ENCODE measurements around the gene DNAL4.

DNA sequence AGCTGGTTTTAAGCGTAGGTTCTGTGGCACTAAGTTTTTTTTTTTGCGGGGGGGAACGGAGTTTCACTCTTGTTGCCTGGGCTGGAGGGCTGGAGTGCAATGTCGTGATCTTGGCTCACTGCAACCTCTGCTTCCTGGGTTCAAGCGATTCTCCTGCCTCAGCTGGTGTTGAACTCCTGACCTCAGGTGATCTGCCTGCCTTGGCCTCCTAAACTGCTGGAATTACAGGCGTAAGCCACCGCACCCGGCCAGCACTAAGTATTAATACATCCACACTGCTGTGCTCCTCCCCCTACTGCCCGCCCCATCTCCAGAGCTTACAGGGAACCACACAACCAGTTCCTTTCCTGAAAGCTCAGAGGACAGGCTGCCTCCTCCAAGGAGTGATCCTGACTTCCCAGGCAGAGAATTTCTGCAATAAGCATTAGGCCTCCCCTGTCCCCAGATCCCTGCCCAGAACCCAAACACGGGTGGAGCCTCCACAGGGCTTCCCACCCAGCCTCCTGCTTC lies 33.1 kb upstream of the CSNK1E start:
- PRO-cap, result unidirectional peak, minus-strand start at position 259 of the sequence

DNA sequence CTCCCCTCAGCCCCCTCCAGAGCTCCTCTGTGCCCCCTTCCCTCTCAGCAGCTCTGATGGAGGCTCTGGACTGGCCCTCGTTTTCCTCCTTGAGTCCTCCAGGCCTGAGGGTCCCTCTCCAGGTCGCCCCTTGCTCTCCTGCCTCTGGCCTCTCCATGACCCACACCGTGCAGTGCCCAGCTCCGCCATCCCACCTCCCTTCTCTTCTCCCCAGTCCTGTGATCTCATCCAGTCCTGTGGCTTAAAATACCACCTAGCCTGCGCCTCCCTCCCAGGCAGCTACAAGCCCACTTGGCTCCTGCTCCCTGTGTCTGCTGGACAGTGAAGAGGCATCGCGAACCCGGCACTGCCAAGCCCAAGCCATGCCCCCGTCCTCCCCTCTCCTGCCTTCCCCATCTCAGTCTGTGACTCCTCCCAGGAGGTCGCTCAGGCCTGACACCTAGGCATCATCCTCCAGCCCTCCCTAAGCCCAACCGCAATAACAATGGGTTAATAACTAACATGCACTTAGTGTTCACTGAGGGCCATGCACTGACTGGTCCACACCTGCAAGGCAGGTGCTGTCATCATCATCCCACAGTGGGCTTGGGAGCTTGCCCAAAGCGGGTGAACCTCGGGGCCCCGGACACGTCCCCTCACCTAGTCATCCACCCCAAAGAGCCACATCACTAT lies 11.8 kb downstream of the KCNJ4 start:
- PRO-cap, result no peak

GRCh38 chr22:38461413-38461883 lies 6.4 kb upstream of the KDELR3 start:
- PRO-cap, result no peak

DNA sequence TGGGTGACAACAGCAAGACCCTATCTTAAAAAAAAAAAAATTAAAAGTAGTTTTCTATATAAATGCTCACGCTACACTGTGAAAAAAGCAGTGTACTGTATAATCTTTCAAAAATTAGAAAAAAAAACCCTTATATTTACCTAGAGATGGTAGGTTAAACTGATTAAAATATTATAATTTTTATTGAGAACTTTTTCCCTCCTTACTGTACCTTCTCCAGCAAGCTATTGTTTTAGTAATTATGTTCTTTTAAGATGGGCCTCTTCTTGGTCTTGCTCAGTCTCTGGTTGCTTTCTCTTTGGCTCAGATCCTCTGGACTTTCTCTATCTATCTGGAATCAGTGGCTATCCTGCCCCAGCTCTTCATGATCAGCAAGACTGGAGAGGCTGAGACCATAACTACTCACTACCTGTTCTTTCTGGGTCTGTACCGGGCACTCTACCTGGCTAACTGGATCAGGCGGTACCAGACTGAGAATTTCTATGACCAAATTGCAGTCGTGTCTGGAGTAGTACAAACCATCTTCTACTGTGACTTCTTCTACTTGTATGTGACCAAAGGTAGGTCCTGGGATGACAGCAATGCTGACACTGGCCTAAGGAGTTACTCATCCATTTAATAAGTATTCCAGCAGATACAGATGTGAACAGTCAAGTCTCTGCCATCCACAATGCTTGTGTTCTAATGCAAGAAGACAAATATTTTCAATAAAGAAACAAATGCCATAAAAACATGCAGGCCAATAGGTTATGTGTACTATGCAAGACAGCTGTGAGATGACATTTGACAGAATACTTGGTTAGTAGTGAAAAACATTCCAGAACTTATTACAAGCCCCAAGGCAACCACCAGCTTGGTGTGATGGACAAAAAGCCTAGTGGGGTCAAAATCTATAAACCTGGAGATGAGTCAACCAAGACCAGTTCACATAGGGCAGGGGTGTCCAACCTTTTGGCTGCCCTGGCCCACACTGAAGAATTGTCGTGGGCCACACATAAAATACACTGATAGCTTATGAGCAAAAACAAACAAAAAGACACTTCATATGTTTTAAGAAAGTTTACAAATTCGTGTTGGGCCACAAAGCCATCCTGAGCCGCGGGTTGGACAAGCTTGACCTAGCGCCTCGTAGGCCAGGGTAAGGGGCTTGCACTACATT lies 13.4 kb downstream of the KDELR3 start:
- PRO-cap, result no peak

- PRO-cap, result no peak
Observed at GRCh38 chr22:38736665-38737103, 19.1 kb downstream of the SUN2 start.

- PRO-cap, result bidirectional peak, plus-strand start at chr22:38793545, minus-strand start at chr22:38793403; bidirectional peak, plus-strand start at chr22:38794315, minus-strand start at chr22:38794125
Observed at GRCh38 chr22:38793317-38794577, at the start of gene DNAL4. TSS of gene DNAL4 (minus strand) at chr22:38794143.

DNA sequence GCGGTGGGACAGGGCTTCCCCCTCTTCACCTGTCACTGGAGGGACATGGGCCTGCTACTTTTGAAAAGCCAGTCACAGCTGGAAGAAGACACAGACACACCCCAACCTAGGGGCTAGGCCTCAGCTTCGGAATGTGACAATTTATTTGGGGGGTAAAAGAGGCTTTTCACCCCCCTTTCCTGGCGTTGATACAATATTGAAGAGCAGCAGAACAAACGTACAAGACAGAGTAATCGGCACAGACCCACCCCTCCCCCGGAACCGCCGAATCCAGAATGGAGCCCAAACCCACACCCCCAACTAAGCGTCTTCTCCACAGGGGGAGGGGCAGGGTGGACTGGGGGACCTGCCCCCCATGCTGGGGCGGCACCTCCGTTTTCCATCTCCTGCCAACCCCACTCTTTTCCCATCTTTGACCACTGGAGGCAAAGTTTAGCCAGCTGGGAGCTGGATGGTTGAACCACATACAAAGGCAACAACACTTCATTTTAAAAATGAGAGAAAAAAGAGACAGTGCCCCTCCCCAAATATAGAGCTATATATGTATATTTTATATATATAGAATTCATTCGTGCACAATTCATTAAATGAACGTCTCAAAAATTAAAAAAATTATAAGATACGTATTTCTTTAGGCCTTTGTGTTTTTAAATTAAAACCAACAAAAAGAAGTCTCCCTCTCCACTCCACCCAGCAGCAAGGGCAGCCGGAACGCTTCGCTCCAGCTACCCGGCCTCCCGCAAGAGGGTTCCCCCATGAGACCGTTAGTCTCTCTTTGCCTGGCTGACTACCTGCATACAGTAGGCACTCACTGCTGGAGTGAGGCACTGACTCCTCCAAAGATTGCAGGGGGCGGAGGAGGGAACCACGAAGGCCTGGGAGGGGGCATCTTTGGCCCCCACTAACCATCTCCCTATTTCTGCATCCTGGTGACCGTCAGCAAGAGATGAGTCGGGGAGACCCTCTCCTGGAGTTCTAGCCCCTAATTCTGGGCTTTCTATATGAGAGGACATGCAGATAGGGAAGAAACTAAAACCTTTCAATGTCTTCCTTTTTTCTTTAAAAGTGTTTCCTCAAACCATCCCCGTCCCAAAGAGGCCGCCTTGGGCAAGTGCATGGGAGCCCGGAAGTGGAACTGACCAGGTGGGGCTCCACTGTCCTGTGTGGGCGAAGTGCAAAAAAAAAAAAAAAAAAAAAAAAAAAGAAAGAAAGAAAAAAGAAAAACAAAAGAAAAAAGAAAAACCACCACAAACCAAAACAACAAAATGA lies 10.2 kb downstream of the CBX6 start:
- PRO-cap, result no peak

GRCh38 chr22:38866175-38866886 lies 5.7 kb downstream of the CBX6 start:
- PRO-cap, result unidirectional peak, plus-strand start at chr22:38866590

- PRO-cap, result no peak
Observed at GRCh38 chr22:38923597-38924245, 33.7 kb upstream of the APOBEC3A start.

DNA sequence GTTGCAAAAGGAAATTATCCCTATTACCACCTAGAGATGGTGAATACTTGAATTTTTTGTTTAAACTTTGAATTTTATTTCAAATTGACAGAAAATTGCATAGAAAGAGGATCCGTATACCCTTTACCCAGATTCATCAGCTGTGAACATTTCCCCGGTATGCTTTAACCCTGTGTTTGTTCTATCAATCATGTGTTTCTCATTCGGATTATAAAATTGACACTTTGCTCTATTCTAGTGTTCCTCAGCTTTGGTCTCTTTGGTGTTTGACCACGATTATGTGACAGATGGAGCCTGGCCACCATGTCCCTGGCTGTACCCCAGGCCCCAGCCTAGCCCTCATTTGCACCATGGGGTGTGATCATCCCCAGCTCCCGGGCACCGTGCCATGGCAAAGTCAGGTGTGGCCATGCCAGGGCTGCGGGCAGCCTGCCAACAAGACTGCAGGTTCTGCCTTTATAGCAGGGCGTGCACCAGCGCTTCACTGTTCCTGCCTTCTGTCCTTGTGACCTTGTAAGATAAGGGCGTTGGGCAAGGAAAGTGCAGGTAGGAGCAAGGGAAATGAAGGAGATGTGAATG lies 22.5 kb upstream of the APOBEC3A start:
- PRO-cap, result no peak

DNA sequence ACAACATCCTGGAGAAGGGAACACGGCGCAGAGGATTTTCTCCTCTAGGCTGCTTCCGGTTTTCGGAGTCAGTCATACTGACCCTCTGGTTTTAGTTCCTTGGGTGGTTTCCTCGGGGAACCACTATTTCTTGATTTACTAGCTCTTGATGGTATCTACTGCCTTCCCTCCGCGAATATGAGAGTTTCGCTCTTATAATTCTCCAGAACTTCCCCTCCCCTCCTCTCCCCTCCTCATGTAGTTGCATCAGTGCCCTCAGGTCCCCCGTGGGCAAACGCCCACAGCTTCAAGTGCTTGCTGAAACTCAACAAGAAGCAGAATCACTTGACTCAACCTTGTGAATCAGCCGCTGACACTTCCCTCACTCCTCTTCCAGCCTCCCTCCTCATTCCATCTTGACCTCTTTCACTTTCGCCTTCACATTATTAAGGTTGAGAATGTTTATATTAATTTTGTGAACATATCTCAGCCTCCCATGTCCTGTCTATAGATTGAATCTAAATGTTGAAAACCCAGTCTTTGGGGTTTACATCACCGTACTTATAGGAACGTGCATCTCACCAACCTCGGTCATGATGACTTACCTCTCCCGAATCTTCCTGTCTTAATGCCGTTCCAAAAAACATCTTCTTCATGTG lies 15.7 kb upstream of the APOBEC3A start:
- PRO-cap, result no peak

- PRO-cap, result no peak
Observed at GRCh38 chr22:38971096-38971597, 11.0 kb upstream of the APOBEC3B start.

DNA sequence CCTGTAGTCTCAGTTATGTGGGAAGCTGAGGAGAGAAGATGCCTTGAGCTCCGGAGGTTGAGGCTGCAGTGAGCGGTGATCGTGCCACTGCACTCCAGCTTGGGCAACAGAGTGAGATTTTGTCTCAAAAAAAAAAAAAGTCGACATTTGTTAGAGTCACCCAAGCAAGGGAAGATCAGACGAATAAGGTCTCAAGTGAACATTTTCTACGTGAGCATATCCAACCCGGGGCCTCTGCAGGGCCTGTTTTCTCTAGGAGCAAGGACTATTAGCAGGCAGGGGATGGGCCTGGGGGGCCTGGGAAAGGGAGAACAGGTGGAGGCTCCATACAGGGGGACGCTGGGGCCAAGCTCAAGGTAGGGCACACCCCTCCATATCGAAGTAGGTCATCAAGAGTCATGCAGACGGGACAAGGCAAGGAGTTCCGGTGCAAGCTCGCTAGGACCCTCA lies 9.0 kb upstream of the APOBEC3B start:
- PRO-cap, result no peak

DNA sequence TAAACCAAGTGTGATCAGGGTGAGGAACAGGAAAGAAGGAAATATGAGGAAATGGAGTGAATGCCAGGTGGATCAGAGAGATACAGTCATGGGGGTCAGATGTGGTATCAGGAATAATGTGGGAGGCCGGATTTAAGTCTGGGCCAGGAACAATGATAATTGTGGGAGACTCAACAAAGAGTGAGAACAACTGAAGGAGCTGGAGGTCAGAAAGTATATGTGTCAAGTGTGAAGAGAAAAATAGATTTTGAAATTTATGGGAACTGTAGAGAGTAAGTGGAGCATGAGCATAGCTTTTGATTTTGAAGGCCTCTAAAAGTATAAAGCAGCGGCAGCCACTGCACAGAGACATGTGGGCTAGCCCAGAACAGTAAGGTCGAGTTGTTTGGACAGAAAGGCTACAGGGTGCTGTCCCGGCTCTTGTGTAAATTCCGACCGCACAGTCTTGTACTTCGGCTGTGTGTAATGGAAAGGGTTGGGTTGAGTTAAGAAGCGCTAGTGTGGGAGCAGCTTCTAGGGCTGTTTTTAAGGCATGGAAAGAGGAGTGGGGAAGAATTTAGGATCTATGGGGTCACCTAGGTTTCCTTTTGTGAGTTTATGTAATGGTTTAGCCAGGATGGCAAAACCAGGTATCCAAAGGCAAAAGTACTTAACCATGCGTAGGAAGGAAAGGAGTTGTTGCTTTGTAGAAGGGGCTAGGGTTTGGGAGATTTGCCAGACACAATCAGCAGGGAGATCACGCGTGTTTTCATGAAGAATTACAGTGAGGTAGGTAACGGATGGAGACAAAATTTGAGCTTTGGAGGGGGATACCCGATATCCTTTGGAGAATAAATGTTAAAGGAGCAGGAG lies 10.2 kb upstream of the APOBEC3G start:
- PRO-cap, result unidirectional peak, plus-strand start at position 176 of the sequence

DNA sequence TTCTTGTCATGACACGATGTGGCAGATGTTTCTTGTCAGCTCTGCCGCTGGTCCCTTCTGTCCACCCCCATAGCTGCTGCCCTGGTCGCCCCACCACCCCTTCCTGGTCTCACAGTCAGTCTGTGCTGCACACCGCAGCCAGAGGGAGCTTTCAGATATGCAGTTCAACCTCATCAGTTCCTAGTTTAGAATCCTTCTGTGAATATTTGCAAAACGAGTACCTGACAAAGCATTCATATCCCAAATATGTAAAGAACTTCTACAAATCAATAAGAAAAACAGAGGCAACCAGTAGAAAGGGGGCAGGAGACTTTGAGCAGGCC lies 33.3 kb upstream of the CBX7 start:
- PRO-cap, result no peak

GRCh38 chr22:39241386-39241902 lies 3.3 kb downstream of the PDGFB start:
- PRO-cap, result no peak

DNA sequence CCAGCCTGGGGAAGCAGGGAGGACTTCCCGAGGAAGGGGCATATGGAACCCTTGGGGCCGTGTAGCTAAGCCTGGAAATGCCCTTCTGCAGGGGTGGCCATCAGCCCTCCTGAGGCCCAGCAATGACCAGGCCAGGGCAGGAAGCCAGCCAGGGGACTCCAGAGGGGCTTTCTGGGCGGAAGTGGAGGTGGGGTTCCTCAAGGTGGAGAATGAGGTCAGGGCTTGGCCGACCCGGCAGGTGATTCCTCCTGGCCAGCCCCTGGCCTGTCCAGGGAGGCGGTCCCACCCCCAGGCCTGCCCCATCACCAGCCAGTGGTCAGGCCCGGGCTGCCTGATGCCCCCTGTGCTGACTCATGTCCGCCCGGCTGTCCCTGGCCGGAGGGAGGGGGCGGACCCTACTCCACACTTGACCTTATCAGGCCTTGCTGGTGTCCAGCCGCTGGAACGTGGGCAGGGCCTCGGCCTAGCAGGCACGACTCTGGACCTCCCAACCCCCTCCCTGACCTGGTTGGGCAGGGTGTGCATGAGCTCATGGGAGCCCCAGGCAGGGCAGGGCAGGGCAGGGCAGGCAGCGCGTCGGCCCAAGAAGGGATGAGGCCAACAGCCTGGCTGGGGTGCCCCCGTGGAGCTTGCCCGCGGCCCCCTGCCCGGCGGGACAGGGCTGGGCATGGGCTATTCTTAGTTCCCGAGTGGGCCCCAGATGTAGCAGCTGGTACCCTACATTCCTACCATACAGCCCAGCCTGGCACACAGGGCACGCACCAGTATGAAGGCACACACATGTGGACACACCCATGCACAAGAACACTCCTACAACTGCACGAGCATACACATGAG lies 35.9 kb downstream of the RPL3 start:
- PRO-cap, result no peak

GRCh38 chr22:39299670-39300853 lies 19.4 kb downstream of the RPL3 start:
- PRO-cap, result no peak

GRCh38 chr22:39313031-39313470 lies 6.4 kb downstream of the RPL3 start:
- PRO-cap, result no peak

GRCh38 chr22:39414204-39414921 lies 14.8 kb downstream of the TAB1 start:
- PRO-cap, result no peak